Daoy (cell line): ENCODE measurements around the genes IFITM5, PTDSS2, HRAS and DRD4.

DNA sequence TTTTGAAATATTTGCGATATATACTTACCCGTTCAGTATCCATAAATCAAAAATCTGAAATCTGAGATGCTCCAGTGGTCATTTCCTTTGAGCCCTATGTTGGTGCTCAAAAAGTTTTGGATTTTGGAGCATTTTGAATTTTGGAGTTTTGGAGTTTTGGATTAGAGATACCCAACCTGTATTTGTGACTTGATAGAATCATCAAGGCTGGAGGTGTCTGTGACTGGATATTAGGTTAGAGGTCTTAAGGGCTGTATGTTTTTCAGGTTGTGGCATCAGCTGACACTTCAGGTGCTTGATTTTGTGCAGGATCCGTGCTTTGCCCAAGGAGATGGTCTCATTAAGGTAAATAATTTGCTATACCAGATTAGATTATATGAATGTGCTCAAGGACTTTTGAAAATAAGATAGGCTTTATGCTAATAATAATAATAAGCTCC, 2.0 kb downstream of the PSMD13 start:
- RAMPAGE, long total RNA = no peak

- RAMPAGE, long total RNA = no peak
Measured at GRCh38 chr11:268711-269103, 9.5 kb upstream of the NLRP6 start.

- RAMPAGE, long total RNA = no peak
Measured at GRCh38 chr11:279811-281104, 2.1 kb downstream of the NLRP6 start.

GRCh38 chr11:293474-294296, 4.8 kb downstream of the PGGHG start:
- RAMPAGE, long total RNA = no peak

DNA sequence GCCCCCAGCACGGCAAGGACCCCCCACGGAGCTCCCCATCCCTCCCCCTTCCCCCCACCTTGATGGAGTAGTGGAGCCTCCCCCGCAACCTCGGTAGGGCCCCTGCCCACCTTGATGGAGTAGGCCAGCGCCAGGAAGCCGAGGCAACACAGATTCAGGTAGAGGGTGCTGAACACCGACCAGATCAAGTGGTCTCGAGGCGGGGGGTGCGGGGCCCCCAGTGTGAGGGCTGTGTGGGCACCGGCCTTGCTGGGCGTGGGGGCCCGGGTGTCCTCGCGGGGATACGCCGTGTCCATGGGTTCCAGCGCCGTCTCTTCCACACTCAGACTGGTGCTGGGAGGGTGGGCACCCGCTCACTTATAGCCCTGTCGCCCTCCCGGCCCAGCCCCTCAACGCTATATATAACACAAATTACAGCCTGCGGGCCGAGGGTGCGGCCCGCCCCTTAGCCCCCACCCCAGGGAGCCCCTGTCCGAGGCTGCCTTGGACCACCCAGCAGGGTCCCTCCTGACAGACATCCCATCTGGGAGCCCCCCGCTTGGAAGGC, at the start of gene IFITM5:
IFITM5 (minus strand) TSS at position 332 of the 547 bp plus-strand sequence.
- RAMPAGE, long total RNA = no peak

GRCh38 chr11:392901-393700, 908 bp upstream of the PKP3 start:
- RAMPAGE, long total RNA = no peak

DNA sequence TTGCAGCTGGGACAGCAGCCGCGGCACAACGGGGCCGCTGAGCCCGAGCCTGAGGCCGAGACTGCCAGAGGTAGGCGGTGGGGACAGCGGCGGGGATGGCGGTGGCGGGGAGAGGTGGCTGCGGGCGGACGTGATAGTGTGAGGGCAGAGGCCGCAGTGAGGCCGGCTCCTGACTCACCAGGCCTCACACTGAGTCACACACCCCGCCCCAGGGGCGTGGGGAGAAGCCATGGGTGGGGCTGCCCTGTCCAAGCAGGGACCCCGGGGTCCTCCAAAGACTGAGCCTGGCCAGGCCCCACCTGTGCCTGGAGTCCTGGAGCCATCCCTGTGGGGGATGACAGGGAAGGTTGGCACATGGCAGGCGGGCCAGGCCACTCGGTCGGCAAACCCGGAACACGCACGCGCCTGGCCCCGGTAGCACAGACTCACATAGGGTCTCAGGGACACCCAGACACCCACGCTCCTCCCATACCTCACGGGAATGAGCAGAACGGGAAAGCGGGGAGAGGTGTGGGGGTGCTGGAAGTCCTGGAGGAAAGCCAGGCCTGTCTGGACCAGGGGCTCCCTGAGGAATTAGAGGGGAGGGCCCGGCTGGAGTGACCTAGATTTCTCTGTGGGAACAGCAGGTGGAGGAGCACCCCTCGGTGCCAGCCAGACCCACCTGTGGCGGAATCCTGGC, 585 bp downstream of the PKP3 start:
- RAMPAGE, long total RNA = no peak

GRCh38 chr11:416725-417773, 2.2 kb upstream of the SIGIRR start:
- RAMPAGE, long total RNA = no peak

DNA sequence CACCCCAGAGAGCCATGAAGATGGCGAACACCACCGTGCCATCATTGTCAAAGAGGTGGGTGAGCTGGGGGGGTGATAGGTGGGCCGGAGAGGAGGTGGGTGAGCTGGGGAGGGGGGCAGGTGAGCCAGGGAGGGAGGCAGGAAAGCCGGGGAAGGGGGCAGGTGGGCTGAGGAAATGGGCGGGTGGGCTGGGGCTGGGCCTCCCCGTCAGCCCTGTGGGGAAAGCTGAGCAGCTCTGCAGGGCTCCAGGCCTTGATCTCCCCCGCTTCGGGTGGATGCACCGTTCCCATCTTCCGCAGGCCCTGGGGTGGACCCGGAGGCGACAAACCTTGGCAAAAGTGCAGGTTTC, 12.1 kb downstream of the ANO9 start:
- RAMPAGE, long total RNA = no peak

DNA sequence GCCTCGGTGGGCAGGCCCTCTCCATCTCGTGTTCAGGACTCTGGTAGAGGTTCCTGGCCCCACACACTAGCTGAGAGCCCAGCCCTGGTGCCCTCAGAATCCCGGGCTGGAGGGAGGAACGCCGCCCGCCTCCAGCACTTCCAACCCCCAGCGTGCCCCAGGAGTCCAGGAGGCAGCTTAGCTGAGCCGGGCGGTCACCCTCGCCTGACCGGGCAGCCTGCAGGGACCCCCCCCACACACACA, 316 bp downstream of the ANO9 start:
- RAMPAGE, long total RNA = no peak

DNA sequence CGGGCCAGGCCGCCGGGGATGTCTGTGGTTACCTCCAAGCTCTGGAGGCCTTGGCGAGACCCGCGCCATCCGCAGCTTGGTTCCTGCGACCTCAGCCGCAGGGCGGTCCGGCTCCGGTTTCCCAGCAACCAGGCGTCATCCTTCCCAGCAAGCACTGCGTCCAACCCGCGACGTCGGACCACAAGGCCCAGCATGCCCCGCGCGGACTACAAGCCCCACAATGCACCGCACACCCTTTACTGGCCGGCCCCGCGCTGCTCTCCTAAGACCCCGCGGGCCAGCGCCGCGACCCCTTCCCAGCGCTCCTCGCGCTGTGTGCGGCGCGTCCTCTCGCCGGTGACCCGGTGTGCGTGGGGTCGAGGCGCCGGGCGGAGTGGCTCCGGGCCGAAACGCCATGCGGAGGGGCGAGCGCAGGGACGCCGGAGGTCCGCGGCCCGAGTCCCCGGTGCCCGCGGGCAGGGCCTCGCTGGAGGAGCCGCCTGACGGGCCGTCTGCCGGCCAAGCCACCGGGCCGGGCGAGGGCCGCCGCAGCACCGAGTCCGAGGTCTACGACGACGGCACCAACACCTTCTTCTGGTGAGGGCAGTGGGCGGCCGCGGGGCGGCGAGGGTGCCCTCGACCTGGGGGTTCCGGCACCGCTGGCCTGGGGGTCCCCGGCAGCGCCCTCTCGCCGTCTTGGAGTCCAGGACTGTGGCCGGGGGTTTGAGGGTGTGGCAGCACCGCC, at the start of gene PTDSS2:
PTDSS2 (plus strand) TSS at position 218 of the 724 bp plus-strand sequence.
- RAMPAGE, long total RNA = no peak

DNA sequence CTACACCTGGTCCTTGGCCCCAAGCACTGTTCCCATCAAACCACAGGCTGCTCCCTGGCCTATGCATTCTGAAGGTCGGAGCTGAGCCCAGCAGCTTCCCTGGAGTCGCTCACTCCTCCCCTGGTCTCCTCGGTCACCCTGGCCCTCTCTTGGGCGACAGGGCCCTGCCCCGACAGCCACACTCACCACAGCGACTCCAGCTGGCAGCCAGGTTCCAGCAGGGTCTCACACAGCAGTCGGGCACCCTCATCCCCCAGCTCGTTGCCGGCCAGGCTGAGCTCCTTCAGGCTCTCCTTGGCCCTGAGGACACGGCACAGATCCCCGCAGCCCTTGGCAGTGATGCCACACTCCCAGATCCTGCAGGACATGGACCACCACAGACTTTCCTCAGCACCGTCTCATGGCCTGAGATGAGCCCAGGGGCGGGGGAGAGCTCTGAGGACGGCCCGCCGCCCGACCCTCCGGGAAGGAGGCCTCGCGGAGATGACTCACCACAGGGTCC, 8.7 kb downstream of the RNH1 start:
- RAMPAGE, long total RNA = no peak

DNA sequence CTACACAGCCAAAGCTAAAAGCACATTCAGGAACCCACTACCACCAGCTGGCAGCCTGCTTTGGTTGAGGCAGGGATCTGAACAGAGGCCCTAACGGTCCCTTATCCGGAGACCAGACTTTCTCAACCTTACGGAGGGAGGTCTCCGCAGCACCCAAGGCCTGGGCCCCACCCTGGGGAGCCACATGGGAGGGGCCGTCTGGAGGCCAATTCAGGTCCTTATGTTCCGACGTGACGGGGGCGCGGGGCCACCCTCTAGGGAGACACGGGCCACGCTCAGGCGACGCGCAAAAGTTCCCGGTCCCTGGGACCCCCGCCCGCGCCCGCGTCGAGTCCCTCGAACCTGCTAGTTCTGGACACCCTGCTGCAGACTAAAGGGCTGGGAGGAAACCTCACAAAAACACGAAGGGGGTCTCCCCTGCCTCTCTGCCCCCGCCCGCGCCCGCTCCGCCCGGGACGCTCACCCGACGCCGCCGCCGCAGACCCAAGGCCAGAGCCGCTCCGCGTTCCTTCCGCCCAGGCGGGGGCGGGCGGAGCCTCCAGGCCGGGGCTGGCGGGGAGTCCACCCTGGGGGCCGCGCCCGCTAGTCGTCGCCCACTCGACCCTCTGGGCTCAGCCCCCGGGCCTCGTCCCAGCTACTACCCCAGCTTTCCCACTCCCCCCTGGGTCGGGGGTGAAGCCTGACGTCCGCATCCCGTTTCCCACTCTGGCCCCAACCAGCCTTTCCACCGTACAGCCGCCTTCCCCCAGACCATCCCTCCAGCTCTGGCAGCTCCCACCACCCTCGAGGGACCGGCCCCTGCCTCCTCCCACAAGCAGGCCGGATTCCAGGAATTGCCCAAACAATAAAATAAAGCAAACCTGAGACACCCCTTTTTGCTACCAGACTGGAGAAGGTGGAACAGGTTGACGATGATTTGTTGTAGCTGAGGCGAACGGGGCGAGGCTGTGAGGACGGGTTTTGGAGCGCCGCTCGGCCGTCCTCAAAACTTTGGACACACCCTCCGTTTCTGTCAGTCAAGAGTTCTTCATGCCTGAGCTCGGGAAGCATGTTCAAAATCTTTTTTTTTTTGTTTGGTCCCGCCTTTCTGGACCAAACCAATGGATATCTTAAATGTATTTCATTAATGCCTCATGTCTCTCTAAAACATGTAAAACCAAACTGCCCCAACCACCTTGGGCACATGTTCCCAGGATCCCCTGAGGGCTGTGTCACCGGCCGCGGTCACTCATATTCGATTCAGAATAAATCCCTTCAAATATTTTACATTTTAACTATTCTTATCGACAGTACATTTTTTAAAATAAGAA, 2.6 kb downstream of the RNH1 start:
- RAMPAGE, long total RNA = no peak

DNA sequence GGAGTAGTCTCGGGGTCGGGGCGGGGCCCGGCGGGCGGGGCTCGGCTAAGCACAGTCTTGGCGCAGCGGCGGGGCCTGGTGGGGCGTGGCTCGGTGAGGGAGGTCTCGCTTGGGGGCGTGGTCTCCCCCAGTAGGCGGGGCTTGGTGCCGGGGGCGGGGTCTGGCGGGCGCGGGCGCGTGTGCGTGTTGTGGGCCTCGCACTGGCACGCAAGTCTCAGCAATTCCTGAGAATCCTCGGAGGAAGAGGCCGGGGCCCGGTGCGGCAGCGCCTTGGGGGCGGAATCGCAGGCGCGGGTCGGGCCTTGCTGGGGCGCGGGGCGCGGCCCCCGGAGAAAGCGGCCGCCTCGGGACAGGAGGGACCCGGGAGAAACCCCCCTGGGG, 268 bp upstream of the RNH1 start:
- RAMPAGE, long total RNA = no peak

DNA sequence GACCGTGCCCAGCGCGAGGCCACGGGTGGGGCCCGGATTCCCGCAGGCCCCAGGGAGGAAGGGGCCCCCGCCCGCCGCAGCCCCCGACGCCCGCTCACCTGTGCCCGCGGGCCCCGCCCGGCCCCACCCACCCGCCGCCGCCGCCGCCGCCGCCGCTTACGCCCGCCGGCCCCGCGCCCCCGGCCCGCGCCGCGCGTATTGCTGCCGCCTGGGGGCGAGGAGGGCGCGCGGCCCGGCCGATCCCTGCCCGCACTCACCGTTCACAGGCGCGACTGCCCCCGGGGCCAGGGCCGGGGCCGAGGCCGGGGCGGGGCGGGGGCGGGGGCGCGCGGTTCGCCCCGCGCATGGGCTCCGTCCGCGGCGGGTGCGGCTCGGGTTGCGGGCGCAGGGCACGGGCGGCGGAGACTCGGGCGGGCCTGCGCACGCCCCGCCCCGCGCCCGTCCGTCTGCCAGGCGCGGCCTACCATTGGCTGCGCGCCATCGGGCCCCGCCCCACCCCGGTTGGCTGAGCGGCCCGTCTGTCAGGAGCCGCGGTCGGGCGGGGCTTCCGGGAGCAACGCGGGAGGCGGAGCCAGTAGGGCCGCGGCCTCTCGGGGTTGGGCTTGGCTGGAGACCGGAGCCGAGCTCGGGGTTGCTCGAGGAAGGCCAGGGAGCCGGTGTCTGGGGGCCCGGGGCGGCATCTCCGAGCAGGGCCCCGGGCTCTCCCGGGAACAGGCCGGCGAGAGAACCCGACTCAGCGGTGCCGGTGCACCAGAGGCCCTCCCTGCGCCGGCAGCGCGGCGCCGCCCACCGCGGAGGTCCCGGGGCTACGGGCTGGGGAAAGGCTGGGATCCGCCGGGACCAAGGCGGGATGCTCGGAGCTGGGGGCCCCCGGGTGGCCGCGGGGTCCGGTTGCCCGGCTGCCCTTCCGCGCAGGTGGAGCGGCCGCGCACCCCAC, at the start of gene HRAS:
HRAS (minus strand) TSS at position 418 of the 937 bp plus-strand sequence.
- RAMPAGE, long total RNA = start-site peak on the minus strand centred at position 124 of the sequence, 19 bp wide, 10 and 8 reads in 2 replicates

- RAMPAGE, long total RNA = no peak
Measured at GRCh38 chr11:597279-597630, 18.5 kb downstream of the IRF7 start.

DNA sequence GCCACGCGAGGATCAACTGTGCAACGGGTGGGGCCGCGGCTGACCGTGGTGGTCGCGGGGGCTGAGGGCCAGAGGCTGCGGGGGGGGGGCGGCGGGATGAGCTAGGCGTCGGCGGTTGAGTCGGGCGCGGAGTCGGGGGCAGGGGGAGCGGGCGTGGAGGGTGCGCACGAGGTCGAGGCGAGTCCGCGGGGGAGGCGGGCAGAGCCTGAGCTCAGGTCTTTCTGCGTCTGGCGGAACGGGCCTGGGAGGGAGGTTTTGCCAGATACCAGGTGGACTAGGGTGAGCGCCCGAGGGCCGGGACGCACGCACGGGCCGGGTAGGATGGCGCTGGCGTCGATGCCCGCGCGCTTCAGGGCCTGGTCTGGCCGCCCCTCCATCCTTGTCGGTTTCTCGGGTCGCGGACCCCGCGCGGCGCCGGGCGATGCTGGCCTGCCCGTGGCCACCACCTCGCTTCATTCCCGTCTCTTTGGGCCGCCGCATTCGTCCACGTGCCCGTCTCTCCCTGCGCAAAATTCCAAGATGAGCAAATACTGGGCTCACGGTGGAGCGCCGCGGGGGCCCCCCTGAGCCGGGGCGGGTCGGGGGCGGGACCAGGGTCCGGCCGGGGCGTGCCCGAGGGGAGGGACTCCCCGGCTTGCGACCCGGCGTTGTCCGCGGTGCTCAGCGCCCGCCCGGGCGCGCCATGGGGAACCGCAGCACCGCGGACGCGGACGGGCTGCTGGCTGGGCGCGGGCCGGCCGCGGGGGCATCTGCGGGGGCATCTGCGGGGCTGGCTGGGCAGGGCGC, at the start of gene DRD4:
DRD4 (plus strand) TSS at position 647 of the 786 bp plus-strand sequence.
- RAMPAGE, long total RNA = no peak

DNA sequence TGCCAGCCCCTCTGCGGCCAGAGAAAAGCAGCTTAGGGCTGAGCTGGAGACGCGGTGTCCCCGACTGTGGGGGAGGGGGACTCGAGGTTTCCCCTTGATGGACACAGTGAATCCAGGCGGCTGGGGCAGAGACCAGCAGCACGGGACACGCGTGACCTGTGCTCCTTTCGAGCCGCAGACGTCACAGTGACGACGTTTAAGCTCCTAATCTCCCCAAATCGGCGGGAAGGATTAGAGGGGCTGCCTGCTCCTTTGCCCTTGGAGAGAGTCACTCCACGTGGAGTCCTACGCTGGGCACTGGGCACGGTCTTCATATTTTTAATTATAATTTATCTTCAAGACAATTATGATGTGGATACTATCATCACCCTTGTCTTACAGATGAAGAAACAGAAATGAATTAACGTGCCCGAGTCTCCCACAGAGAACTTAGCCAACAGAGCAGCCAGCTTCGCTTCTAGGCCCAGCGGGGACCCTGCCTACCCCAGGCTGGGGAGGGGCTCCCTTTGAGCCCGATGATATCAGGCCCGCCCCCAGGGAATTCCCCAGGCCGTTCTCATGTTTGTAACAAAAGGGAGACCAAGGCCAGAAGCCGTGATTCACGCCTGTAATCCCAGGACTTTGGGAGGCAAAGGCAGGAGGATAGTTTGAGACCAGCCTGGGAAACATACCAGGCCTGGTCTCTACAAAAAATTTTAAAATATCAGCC, 1.3 kb downstream of the DRD4 start:
- RAMPAGE, long total RNA = no peak

DNA sequence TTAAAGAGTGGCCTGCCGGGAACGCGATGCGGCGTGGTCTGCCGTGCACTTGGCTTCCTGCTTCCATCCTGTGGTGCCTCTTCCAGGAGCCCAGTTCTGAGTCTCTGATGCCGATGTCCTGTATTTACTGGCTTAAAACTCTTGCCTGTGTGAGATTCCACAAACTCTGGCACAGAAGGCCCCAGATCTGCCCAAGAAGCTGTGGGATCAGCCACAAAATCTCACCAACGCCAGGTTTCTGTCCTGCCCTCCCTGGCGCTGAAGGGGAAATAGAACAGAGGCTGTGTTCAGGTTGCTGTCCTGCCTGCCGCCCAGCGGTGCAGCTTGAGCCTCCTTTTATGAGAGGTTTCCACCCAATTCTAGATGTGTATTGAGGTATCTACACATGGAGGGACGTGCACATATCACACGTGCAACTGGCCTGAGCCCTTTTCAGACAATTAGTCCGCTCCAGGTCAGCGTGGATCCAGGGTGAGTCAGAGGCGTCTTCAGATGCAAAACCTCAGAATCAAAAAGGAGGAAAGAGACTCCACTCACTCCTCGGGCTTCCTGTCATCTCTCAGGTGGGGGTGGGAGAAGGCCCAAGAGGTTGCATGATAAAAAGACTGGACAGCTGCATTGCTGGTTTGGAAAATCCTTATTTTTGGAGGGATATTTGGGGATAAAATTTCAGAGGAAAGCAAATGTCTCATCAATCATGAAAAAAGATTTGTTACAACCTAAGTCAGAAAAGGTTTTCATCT, 2.3 kb downstream of the TMEM80 start:
- RAMPAGE, long total RNA = no peak

- RAMPAGE, long total RNA = no peak
Measured at GRCh38 chr11:704554-705395, 1.3 kb upstream of the EPS8L2 start.